WTC11 (cell line): ENCODE results near the genes PRH1 and TAS2R30.

DNA sequence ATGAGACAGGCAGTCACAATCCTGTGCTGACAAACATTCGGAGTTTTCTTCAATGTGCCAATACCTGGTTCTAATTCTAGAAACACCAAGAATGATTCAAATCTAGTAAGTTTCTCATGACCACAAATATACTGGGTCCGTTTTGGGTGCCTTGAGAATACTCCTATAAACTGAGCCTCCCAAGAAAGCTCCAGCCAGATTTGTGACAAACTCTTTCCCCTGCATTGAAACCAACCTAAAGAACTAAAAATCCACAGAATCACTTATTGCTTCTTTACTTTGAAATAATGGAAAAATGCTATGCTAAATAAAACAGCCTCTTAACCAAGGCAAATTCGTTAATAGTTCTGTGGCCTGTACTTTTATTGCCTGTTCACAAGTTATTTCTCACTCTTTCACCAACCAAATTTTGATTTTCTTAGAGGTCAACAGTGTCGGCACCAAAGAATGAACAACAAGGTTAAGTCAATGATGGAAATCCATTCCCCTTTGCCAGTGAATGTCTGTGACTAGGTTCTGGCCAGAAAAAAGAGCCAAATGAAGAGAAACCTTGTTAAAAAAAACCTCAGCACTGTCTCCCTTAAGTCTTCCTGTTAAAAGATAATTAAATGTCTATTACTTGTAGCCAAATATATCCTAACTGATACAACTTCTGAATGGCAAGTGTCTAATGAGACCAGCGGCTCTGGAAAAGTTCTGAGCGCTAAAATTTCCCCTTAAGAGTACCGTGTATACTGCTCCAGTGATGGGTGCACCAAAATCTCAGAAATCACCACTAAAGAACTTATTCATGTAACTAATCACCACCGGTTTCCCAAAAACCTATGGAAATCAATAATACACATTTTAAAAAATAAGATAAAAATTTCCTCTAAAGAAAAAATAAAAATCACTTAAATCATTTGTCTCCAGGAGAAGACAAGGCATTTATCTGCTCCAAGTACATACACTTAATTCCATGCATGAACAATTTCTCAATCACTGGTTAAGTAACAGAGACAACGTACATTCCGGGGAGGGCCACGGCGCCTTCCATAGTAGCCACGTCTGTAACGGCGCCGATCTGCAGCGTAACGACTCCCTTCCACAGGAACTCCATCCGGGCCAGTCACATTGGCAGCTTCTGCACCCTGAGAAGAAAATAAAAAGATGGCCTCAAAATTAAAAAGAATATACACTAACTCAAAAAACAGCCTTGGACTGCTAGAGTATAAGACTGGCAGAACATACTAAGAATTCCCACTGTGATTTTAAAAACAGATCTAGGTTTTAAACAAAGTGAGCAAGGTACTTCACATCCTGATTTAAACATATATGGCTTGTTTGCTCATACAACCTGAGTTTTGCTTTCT lies 10.4 kb downstream of the YBX3 start:
- PRO-cap, result no peak

- PRO-cap, result no peak
These were observed 6.5 kb downstream of the YBX3 start for GRCh38 chr12:10716542-10717165.

DNA sequence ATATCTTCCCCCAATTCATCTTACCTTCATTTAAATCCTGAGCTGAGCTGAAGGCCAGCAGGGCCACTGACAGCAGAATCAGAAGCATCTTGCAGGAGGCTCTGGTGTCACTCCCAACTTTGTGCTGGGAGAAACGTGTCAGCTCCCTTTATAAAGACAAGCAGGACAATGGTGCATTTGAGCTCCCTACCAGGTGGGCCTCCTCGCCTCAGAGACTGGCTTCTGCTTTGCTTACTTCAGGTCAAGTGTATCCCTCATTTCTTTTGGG lies at the start of gene PRH1:
Gene PRH1, minus strand, starts transcription at position 126 of the 268 bp plus-strand sequence.
- PRO-cap, result no peak

DNA sequence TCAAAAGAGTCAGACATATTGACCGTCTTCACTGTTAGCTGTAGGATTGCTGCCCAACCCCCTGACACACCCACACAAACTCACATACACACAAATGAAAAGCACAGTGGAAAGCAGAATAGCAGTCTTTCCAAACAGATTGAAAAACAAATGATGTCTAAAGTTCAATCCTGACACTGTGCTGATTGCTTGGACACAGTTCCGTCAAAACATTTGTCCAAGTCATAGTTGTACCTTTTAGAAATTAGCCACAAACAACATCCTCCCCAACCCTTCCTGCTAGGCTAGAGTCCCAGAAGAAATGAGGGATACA lies 277 bp upstream of the PRH2 start:
- PRO-cap, result no peak

DNA sequence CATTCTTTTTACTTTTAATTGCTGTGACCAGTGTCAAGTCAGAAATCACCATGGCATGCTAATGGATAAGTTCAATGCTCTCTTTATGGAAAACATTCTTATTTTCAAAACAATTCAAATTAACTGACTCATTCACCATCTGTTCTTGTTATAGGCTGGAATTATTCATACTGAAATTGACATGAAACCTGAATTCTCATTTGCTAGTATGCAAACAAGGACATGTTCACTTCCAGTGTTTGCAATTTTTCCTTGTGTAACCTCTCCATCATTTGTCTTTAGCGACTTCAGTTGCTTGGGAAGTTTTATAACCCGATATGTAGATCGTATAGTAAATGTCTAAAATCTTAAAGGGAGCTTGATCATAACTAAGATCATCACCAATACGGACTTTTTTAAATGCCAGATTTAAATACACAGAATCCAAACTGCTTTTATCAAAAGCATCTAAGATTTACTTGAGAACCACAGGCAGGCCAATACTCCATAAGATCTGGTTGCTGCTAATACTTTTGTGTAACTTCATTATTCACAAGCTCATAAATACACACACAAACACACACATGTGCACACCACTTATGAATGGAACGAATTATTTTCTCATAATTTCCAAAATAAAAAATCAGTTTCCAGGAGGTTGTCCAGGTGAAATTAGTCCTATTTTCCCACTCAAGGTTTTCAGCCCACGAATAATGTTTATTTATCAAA lies at the start of gene TAS2R30:
Gene TAS2R30, minus strand, starts transcription at position 286 of the 708 bp plus-strand sequence.
- PRO-cap, result no peak

DNA sequence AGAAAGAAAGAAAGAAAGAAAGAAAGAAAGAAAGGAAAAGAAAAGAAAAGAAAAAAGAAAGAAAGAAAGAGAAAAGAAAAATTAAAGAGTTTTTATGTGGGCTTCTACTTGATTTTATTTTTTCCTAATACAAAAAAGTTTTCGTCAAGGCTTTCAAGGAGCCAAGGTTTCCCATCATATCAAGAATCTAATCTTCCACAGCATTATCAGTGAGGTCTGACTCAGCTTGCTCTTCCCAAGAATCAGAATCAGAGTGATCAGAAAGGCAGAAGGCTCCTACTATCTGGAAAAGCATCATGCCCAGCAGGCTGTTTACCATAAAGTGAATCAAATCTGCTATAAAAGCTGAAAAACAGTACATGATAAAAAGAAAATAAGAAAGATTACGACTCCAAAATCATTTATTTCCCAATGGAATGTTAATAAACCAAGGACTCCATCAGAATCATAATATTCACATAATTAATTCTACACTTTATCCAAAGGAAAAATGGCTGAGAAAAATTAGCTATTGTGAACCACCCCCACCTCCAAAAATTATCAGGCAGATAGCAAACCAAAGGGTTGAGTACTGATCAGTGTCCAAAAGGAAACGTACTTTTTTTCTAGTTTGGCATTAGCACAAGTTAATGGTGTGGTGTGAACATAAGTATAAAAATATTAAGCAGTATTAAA lies 2.5 kb upstream of the SMIM10L1 start:
- PRO-cap, result no peak

DNA sequence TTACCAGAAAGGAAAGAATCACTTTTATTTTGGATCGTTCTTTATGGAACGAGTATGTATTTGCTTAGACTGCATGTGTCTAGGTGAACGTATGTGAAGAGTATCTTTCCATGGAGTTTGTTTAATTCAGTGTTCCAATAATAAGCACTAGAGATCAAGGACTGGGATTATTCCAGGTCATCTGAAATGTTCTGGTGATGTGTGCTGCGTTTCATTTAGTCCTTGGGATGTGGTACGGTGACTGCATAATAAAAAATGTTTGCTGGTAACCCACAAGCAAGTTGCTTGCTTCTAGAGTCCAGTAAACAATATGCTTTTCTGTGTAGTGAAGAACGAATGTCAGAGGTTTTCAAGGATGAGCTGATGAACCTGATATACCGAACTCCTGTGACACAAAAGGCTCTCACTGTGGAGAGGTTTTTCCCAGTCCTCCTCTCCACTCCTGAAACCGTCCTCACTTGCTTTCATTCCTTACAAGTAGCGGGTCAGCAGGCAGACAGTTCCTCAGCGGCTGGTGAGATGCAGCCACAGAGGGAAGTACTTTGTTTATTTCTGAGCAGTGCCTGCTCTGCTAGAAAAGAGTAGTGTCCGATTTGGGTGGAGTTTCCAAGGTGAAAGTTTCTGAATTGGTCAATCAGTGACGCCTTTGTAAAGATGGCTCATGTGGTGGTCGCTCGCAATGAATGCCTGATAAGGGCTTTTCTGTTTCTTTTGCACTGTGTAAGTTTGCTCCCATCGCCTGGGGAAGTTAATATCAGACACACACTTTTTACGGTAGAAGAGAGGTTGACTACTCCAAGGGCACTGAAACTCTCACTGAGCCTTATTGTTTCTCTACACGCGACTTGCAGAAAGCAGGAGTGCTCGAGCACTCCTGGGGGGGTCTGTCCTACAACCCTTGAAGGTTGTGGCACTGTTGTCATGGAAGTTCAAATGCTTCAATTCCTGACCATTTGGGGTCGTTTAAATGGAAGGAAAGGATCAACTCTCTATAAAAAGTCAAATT lies 3.0 kb downstream of the ETV6 start:
- PRO-cap, result no peak

DNA sequence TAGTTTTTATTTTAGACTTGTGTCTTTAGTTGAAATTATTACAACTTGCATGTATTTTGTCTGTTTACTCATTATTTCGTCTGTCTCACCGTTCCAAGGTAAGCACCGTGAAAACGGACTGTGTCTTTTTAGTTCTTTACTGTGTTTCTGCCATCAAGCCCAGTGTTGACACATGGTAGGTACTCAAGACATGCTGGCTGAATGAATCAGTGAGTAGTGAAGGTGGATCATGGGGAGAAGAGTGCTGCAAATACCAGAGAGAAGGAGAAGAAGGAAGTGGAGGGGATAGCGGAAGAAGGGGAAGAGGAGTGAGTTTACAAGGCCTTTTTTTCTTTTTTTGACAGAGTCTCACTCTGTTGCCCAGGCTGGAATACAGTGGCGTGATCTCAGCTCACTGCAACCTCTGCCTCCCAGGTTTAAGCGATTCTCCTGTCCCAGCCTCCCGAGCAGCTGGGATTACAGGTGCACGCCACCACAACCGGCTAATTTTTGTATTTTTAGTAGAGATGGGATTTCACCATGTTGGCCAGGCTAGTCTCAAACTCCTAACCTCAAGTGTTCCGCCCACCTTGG lies 54.6 kb downstream of the ETV6 start:
- PRO-cap, result no peak

GRCh38 chr12:11717146-11717952 lies 67.9 kb downstream of the ETV6 start:
- PRO-cap, result no peak

DNA sequence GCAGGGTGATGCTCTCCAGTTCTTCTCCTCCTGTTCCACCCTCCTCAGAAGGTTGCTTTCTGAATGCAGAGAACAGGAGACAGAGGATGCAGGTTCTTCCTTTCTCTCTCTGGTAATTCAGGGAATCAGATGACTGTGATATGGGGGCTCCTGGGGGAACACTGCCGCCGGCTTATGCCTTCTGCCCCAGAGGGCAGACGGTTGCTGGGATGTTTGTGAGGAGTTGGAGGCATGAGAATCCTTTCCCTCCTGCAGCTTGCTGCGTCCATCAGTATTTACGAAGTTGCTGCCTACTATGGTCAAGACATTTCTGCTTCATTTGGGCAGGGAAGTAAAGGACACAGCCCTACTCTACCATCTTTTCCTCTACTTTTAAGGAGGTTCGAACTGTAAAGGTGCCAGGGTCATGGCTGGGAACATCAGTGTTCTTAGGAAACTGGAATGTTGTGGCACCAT lies 104.1 kb downstream of the ETV6 start:
- PRO-cap, result no peak

DNA sequence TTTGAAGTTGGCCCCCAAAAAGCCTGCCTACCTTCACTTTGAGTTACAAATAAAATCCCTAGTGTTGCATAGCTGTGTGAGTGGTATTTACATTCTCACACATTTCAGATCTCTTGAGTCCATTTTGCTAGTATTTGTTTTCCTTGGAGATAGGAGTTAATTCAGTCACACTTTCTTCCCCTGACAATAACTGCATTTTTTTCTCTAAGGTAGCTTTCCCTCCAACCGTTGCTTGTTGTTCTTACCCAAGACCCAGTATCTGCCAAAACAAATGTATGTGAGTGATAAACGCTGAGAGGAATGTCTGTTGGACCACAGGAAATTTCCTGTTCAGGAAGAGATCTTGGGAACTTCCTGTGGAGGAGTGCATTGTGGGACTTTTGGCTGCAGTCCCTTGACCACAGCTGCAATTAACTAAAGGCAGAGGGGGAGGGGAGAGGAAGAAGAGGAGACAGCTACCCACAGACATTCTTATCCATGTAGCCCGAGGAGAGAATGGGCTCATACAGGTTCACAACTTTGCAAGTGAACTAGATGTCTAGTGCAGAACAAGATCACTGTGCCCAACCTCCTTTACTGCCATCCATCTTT lies 149.3 kb downstream of the ETV6 start:
- PRO-cap, result no peak

DNA sequence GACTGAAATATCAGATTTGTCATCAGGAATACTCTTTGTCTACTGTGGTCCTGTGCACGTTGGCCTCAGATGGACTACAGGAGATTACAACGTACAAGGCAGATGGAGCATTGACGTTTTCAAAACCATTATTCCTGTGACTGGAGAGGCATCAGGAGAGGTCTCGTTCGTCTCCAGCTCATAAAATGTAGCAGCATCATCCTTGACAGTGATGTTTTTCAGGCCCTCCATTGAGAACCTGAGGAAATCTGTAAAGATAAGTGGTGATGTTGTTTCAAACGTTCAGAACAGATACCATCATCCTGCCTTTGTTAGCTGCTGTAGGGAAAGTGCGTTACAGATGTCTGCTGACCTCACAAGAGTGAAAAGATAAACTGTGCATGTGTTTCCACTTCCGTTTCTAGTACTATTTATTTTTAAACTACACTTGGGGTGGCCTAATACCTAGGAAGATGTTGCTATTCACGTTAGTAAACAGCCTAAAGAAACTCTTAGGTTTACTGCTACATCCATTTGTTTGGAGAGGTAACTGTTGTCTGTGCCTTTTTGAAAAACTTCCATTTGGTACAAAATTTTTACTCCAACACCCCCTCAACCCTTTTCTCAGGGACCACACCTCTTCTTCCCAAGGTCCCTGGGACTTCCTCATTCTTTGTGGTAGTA lies 28.4 kb downstream of the BCL2L14 start:
- PRO-cap, result no peak

GRCh38 chr12:12612493-12612871 lies 806 bp downstream of the CREBL2 start:
- PRO-cap, result unidirectional peak, minus-strand start at chr12:12612583

DNA sequence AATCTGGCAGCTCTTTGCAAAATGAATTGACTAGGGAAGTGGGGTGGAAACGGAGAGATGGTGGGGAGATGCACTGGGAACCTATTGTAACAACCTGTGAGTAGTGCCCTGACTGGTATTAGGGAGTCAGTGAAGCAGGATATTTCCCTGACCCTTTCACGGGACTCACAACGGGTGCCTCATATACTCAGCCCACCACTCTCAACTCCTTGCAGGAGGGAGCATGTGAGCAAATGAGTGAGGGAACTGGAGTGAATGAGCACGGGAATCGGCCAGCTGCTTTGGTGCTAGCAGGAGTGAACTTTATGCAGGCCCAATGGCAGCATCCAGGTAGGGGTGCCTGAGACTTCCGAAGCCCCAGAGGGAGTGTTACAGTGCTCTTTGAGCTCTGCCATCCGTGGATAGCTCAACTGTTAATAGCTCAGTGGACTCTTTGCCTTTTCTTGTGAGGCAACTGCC lies 12.7 kb downstream of the CREBL2 start:
- PRO-cap, result no peak

DNA sequence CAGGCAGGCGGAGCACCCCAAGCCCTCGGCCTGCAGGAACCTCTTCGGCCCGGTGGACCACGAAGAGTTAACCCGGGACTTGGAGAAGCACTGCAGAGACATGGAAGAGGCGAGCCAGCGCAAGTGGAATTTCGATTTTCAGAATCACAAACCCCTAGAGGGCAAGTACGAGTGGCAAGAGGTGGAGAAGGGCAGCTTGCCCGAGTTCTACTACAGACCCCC lies 636 bp downstream of the CDKN1B start:
- PRO-cap, result no peak

GRCh38 chr12:12723329-12724358 lies 6.5 kb downstream of the CDKN1B start:
- PRO-cap, result bidirectional peak, plus-strand start at chr12:12723790, minus-strand start at chr12:12723767

- PRO-cap, result no peak
These were observed 7.9 kb upstream of the GPRC5A start for GRCh38 chr12:12883342-12883944.

- PRO-cap, result bidirectional peak, plus-strand start at chr12:13101441, minus-strand start at chr12:13101265
These were observed 2.2 kb downstream of the GSG1 start for GRCh38 chr12:13100957-13101931.

GRCh38 chr12:13102731-13103386 lies 608 bp downstream of the GSG1 start:
- PRO-cap, result no peak

DNA sequence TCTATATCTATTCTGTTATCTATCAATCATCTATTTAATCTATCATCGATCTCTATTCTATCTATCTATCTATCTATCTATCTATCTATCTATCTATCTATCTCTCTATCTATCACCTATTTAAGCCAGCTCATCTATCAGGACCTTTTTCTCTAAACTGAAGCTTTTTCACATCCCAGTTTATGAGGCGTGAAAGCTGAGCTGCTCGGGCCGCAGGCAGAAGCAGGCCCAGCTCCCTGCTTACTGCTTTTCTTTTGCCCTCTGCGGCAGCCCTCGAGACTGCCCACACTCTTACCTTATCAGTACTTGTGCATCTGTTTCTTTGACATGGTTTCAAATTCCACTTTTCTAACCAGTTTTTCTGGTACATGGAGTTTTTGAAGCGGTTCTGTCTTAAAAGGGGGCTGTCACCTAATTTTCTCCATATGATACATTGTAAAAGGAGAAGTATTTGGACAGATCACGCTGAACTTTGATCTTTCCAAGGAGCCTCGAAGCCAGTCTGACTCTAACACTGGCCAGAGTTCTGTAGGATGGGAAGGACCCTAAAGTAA lies 44.5 kb upstream of the GSG1 start:
- PRO-cap, result no peak